Gastrocnemius medialis (tissue), 3 donors: ENCODE measurements around a stretch of chr2.

DNA sequence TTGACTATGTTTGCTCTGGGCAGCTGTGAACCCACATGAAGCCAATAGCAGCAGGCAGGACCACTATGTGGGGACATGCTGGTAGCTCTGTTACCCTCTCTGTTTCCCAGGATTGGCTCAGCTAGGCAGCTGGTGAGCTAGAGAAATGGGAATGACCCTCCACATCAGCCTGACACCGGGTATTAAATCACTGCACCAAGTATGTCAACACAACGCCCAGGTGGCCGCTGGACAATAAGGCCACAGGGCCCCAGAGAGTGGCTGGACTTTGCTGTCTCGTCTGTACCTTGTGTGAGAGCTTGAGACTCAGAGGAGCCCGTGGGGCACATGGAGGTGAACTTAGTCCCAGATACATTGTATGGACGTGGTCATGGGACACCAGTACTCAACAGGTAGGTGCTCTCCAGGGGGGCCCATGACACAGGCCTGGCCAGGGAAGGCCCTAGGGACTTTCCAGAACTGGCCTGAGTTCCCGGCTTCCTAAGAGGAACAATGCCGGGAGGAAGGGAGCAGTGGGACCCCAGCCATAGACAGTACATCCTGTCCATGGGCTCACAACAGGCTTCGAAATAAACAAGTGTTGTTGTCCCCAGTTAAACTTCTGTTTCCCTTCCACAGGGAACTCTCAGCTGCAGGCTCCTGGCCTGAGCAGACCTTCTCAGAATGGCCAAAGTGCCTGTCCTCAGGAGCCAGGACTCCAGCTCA is 35.2 kb downstream of the HS1BP3 start:
- PRO-cap = bidirectional peak, plus-strand start at position 234 of the sequence, minus-strand start at position 184 of the sequence; unidirectional peak, plus-strand start at position 651 of the sequence
- RAMPAGE, long total RNA, 3 experiments = no peak in any of the 3 experiments

GRCh38 chr2:20992234-20992629 is 51.6 kb downstream of the APOB start:
- PRO-cap = no peak
- RAMPAGE, long total RNA, 3 experiments = no peak in any of the 3 experiments

DNA sequence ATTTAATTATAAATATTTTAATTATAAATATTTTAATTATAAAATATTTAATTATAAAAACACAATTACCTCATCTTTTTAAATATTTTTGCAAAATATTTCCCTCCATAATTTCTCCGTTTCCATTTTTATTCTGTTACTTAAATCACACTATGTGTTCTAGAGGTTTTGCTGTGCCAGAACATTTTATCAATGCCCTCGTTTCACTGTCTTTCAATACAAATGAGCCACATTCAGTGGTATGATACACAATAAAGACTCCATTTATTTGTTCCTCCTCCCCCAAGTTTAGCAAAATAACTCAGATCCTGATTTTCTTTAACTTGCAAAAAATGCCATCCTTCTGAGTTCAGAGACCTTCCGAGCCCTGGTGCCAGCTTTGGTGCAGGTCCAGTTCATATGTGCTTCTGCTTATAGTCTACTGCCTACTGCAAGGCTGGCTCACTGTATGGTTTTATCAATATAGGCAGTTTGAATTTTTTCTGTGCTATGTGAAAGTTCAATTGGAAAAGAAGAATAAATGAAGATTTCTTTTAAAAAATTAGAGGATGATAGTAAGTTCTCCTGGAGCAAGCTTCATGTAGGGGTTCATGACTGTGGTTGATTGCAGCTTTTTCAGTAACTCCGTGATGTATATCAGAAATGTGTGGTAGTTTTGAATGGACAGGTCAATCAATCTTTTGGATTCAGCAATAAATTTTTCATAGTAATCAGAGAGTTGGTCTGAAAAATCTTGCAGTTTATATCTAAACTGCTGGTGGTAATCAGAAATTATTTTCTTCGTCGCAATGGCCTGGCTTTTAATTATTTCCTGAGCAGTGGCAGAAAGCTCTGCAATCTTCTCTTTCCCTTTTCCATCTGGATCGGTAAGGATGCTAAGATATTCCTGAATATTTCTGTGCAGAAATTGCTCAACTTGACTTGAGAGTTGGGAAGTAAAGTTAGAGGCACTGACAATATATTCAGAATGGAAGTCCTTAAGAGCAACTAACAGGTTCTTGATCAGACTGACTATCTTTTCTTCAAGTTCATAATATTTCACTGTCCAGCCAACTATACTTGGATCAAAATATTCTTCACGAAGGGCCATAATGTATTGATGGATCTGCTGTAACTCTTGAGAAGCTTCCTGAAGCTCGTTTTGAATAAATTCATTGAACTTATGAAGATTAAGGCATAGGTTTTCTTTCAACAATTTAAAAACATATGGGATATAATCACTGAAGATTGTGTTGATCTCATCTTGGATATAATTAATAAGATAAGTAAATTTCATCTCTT is 42.2 kb downstream of the APOB start:
- PRO-cap = no peak
- RAMPAGE, long total RNA, 3 experiments = no peak in any of the 3 experiments

DNA sequence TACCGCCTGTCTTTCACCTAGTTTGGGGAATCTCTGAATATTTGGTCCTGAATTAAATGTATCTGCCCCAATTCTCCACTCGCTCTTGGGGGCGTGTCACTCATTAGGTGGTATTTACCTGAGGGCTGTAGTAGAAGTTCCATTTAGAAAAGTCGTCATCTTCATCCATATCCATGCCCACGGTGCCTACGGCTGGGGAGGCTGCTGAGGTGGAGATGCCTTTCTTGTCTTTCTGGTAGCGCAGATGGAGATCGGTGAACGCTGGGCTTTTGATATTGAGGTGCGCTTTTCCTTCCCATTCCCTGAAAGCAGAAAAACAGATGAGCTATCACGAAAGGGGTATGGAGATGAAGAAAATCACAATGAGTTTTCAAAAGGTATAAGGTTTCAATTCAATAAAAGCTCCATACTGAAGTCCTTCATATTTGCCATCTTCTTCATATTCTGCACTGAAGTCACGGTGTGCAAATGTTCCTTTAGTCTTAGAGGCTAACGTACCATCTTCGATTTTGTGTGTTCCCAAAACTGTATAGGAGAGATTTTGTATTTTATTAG is 39.6 kb downstream of the APOB start:
- PRO-cap = no peak
- RAMPAGE, long total RNA, 3 experiments = no peak in any of the 3 experiments

DNA sequence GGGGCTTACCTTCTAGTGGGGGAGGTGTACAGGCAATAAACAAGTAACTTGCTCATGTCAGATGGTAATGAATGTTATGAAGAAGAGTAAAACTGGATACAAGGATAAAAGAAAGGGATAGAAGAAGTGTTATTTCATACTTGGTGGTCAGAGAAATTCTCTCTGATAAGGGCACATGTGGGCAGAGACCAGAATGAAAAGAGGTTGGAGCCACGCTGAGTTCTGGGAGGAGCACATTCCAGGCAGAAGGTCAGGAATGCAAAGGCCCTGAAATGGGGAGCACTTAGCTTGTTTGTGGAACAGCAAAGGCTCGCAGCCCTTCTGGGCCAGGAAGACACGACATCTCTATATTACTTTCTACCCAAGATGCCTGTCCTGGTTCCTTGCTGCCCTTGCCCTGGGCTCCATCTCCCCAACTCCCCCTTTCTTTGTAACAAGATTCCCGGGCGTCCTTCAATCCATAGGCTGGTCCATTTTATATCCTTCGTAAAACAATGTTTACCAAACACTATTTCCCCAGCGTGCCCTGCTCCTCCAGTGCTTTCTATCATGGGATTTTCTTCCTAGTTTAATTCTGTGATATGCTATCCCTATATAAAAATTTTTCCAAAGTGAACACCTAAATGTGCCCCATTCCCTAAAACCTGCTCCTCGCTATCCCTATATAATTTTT is 26.4 kb downstream of the APOB start:
- PRO-cap = no peak
- RAMPAGE, long total RNA, 3 experiments = no peak in any of the 3 experiments

DNA sequence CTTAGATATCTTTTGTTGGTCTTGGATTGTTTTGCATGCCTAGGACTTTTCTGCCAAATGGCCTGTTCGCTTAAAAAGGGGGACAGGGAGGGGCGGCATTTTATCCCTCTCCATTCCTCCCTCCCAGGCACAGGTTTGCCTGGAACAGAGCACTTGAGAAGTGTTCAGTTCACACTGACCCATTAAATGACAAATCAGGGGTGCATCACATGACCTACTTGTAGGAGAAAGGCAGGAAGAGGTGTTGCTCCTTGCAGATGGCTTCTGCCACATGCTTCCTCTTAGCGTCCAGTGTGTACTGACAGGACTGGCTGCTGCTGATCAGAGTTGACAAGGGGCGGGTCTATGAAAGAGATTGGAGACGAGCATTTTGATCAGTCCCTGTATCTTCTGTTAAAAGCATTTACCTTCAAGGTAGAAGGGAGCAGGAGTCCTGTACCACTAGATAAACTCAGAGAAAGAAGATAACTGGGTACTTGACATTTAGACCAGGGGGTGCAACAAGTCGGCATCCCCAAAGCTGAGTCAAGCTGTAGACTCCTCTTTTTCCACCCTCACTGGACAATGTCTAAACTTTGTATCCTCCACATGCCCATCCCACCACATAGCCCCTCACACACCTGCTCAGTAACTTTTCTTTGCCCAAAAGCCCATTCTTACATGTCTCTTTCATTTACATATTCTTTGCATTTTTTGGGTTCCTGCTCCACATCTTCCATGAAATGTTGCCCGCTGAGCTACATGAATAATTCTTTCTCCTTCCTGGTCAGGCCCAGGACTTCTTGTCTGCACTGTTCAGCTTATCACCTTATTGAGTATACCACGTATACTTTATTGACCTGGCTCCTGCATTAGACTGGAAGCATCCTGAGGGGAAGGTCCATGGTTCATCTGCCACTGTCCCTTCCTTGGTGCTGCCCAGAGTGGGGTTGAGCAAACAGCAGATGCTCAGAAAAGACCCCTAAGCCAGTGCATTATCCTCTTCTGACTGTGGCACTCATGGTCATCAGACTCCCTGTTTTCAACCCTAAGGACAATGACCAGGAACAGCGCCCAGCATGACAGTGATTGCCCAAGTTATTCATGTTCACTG is 8.2 kb downstream of the APOB start:
- PRO-cap = no peak
- RAMPAGE, long total RNA, 3 experiments = no peak in any of the 3 experiments

DNA sequence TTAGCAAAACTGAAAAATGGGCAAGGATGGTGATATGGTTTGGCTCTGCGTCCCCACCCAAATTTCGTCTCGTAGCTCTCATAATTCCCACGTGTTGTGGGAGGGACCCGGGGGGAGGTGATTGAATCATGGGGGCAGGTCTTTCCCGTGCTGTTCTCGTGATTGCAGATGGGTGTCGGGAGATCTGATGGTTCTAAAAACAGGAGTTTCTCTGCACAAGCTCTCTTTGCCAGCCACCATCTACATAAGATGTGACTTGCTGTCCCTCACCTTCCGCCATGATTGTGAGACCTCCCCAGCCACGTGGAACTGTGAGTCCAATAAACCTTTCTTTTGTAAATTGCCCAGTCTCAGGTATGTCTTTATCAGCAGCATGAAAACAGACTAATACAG is 4.0 kb downstream of the APOB start:
- PRO-cap = no peak
- RAMPAGE, long total RNA, 3 experiments = no peak in any of the 3 experiments

DNA sequence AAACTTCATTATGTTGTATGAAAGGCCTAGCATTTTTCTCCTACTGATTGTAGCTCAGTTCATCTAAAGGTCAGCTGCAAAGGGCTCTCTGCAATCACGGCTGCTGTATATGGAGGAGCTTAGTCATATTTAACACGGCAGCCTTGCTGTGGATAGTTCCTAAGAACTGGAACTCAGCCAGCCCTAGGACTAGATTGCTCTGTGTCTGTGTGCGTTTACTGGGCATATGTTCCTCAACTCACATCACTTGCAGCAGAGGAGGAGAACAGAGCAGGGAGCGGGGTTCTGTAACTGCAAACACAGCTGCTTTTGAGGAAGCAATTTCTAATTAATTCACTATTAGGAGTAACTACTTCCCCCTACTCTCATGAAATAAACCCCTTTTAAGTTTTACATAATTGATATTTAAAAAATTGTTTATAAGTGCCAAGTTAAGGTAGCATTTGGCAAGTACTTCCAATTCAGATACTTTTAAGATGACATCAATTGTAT is 1103.8 kb upstream of the KLHL29 start:
- PRO-cap = no peak
- RAMPAGE, long total RNA, 3 experiments = no peak in any of the 3 experiments

GRCh38 chr2:23351495-23351881 is 33.5 kb upstream of the KLHL29 start:
- PRO-cap = no peak
- RAMPAGE, long total RNA, 3 experiments = no peak in any of the 3 experiments

GRCh38 chr2:23457338-23457711 is 72.3 kb downstream of the KLHL29 start:
- PRO-cap = no peak
- RAMPAGE, long total RNA, 3 experiments = no peak in any of the 3 experiments

DNA sequence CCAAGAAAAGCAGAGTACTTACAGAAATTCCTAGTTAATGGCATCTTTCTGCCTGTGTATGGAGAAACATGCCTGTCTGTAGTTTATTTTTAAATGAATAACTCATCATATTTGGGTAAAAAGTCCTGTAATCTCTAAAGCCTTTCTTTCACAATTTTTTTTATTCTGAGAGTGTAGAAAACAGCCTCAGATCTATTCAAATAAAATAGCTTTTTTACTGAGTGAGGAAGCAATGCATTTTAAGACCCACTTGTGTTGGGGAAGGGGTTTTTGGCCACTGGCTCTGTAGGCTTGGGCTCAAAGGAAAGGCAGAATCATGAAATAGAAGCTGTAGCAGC is 82.4 kb downstream of the KLHL29 start:
- PRO-cap = no peak
- RAMPAGE, long total RNA, 3 experiments = no peak in any of the 3 experiments

- PRO-cap = no peak
- RAMPAGE, long total RNA, 3 experiments = no peak in any of the 3 experiments
Measured at GRCh38 chr2:23492697-23493435, 107.9 kb downstream of the KLHL29 start.

- PRO-cap = bidirectional peak, plus-strand start at chr2:23602473, minus-strand start at chr2:23602196
- RAMPAGE, long total RNA, 3 experiments = no peak in any of the 3 experiments
Measured at GRCh38 chr2:23601878-23602697, 217.1 kb downstream of the KLHL29 start.

- PRO-cap = no peak
- RAMPAGE, long total RNA, 3 experiments = no peak in any of the 3 experiments
Measured at GRCh38 chr2:23839884-23840212, 87.1 kb downstream of the ATAD2B start.

- PRO-cap = no peak
- RAMPAGE, long total RNA, 3 experiments = no peak in any of the 3 experiments
Measured at GRCh38 chr2:23927582-23927795, 566 bp upstream of the ATAD2B start.

DNA sequence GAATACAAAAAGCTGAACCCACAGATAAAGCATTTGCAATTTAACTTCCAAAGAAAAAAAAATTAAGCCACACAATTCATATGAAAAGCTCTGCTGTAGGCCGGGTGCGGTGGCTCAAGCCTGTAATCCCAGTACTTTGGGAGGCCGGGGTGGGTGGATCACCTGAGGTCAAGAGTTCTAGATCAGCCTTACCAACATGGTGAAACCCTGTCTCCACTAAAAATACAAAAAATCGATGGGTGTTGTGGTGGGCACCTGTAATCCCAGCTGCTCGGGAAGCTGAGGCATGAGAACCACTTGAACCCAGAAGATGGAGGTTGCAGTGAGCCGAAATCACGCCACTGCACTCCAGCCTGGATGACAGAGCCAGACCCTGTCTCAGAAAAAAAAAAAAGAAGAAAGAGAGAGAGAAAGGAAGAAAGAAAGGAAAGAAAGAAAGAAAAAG is 895 bp upstream of the ATAD2B start:
- PRO-cap = no peak
- RAMPAGE, long total RNA, 3 experiments = no peak in any of the 3 experiments

- PRO-cap = no peak
- RAMPAGE, long total RNA, 3 experiments = no peak in any of the 3 experiments
Measured at GRCh38 chr2:24010234-24011291, 678 bp downstream of the MFSD2B start.

GRCh38 chr2:24246040-24246543 is 71.2 kb downstream of the FAM228A start:
- PRO-cap = no peak
- RAMPAGE, long total RNA, 3 experiments = no peak in any of the 3 experiments

- PRO-cap = no peak
- RAMPAGE, long total RNA, 3 experiments = no peak in any of the 3 experiments
Measured at GRCh38 chr2:24354456-24354848, 5.9 kb downstream of the ITSN2 start.

DNA sequence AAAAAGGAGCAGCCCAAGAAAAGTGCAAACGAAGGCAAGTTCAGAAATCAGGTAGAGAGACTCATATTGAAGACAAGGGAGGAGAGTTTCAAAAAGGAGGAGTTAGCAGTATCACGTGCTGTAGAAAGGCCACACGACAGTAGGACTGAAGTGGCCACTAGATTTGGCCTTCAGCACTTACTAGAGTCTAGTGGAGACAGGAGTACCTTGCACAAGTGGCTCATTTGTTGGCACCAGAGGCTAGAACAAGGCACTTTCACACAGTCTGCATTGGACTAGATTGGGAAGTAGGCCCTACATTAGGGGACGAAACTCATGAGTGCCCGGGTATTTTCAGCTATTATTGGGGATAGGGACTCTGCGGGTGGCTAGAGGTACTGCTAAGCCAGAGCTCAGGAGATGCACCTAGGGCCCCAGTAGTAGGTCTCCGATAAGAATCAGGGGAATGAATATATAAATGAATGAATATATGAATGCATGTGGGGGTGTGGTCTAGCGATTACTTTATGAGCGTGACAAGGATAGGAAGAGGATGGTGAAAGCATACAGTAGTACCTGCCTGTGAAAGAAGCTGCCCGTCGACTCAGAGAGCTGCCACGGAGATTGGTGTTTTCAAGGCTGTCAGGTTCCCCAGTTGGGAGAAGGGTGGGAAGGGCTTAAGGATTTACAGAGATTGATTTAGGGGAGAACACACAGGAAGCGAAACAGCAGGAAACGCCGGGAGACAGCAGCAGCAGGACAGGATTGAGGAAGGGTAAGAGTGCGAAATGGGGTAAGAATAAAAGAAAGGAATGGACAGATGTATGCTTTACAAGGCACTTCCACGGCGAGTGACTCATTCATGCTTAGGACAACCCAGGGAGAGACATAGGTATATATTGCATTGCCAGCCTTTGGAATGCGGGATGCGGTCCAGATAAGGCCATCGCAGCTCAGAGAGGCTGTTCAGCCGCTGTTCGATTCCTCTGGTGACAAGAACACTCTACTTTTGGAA is 1.3 kb upstream of the NCOA1 start:
- PRO-cap = no peak
- RAMPAGE, long total RNA, 3 experiments = no peak in any of the 3 experiments